Cardiac ventricle fibroblast (primary cell): ENCODE measurements around a stretch of chr13.

- RAMPAGE, long total RNA = no peak
These were observed 277 bp downstream of the COL4A1 start for GRCh38 chr13:110306831-110306928.

DNA sequence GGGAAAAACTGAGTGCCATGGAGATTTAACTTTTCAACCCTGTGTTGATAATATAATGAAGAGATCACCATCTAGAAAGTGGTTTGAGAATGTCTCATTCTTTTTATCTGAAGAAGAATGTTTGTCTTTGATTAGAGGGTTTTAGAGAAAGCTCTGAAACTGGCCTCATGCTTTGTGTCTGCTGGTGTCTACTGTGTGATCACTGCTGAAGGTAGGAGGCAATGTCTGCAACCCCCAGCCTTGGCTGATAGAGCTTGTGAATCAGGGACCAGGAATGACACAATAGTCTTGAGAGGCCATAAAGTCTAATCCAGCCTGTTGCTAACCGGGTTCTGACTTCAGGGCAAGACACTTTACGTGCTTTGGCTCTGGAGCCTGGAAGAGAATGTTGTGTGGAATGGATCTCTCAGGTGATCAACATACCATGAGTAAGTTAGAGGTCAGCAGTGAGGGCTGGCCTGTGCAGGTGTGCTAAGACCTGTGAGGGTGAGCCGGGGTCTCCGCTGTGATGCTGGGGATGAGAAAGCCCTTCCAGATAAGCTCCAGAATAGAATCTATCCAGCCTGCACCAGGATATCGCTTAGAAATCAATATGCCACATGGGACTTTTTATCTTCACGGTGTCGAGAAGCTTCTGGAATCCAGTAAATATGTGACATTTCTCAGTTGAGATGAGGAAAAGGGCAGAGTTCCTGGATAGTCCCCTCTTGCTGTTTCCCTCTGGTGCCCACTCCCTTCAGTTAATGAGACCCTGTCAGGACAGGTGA is 5.6 kb downstream of the COL4A2 start:
- RAMPAGE, long total RNA = no peak

GRCh38 chr13:110330520-110331054 is 23.5 kb downstream of the COL4A2 start:
- RAMPAGE, long total RNA = no peak

DNA sequence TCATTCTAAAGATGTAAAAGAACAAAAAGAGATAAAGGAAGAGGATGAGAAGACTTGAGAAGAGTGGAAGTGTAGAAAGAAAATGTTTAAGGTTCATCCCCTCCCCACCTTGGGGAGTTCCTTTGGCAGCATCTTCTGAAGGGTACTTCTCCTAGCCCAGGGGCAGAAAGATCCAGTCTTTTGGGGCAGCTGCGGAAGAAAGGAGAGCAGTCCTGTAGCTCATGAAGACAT is 33.3 kb downstream of the COL4A2 start:
- RAMPAGE, long total RNA = no peak

DNA sequence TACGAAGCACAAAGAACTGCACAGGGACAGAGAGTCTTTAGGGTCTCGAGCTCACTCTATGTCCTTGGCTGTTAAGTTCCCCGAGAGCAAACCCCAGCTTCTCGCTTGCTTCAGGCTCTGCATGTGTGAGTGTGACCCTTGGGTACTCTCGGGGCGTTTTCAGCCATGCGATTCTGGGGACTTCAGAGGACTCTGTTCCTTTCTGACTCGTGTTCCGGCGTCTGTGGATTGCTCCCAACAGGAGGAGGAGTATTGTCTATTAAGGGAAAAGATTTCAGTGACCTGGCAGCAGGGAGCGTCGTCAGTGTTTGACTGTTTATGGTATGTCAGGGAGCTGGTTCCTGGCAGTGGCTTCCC is 33.6 kb downstream of the COL4A2 start:
- RAMPAGE, long total RNA = no peak

DNA sequence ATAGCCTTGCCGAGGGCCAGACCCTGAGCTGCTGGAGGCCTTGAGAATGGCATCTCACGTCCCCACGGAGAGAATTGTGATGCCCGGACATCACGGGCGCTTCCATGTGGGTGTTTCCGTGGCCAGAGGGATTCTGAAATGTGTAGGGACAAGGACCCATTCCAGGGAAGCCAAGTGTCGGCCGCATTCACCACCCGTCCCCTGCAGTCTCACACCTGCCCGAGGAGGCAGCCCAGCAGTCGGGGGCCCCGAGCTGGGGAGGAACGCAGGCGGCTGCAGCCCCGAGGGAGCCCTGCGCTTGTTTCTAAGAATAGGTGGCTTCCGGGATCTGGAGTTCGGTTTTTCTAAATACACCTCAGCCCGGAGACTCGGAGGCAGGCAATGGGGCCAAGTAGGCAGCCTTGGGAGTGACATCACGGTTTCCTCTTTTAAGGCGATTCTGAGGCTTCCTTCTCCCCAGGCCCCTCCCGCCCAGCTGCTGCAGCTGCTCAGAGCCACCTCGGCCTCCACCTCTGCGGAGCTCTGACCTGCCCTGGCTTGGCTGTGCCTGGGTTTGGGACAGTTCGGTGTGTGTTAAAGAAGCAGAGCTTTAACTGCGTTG is 80.3 kb downstream of the COL4A2 start:
- RAMPAGE, long total RNA = no peak

GRCh38 chr13:110388609-110389232 is 81.6 kb downstream of the COL4A2 start:
- RAMPAGE, long total RNA = no peak

DNA sequence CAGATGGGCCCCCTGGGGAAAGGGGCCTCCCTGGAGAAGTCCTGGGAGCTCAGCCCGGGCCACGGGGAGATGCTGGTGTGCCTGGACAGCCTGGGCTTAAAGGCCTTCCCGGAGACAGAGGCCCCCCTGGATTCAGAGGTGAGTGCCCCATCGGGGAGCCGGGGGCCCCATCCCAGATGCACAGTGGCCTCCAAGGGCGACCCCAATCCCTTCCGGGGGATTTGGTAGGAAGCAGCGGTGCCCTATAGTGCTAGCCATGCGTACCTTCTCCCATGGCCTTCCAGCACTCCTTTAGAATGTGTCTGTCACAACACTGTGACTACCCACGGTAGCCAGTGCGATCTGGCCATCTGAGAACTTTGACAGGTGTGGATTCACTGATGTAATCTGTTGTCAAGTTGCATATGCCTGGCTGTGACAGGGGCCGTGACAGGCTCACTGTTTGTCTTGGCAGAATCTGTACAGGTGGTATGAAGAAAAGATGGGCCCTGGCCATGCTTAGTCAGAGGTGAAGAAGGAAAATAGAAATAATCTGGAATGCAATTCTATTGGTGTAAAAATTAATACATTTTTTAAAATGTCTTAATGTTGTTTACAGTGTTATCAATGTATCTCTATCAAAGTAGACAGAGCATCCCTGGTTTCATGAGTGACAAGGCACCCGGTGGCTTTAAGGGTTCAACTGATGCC is 88.4 kb downstream of the RAB20 start:
- RAMPAGE, long total RNA = no peak

- RAMPAGE, long total RNA = no peak
These were observed 55.2 kb downstream of the RAB20 start for GRCh38 chr13:110506279-110506793.

DNA sequence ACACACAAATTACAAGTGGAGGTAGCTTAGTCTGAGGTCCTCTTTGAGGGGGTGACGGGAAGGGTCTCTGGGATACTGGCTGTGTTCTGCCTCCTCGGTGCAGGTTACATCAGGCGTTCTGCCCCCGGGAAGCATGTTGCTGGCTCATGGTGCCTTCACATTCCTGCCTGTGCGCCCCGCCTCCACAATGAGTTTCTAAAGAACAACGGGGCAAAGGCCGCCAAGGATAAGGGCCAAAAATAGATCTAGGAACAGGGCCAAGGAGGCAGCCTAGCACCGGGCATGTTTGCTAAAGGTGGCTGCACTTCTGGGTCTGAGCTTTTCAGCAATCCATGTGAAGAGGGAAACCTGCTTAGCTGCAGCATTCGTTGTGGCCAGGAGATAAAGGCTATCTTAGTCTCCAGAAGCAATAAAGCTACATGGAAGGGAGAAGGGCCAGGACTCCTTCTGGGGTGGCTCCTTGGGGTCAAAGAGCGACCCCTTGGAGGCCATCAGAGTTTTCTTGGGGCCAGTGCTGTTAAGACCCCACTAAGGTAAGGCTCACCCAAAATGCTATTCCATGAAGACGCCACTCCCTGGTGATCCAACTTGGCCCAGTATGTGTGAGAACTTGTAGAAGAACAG is 54.3 kb downstream of the RAB20 start:
- RAMPAGE, long total RNA = no peak

- RAMPAGE, long total RNA = no peak
These were observed 29.9 kb downstream of the RAB20 start for GRCh38 chr13:110531386-110532179.

- RAMPAGE, long total RNA = no peak
These were observed 11.5 kb downstream of the RAB20 start for GRCh38 chr13:110549911-110550569.

DNA sequence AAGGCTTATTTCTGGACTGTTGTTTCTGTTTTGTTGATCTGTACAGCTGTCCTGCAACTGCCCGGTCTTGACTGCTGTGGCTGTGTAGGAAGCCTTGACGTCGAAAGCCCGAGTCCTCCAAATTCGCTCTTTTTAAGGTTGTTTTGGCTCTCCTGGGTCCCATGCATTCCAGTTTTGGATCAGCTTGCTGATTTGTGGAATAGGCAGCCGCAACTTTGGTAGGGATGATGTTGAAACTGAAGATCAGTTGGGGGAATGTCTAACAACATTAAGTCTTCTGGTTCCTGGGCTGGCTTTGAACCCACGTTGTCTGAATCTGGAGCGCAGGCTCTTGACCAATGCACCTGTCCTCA is 15.5 kb downstream of the NAXD start:
- RAMPAGE, long total RNA = no peak

DNA sequence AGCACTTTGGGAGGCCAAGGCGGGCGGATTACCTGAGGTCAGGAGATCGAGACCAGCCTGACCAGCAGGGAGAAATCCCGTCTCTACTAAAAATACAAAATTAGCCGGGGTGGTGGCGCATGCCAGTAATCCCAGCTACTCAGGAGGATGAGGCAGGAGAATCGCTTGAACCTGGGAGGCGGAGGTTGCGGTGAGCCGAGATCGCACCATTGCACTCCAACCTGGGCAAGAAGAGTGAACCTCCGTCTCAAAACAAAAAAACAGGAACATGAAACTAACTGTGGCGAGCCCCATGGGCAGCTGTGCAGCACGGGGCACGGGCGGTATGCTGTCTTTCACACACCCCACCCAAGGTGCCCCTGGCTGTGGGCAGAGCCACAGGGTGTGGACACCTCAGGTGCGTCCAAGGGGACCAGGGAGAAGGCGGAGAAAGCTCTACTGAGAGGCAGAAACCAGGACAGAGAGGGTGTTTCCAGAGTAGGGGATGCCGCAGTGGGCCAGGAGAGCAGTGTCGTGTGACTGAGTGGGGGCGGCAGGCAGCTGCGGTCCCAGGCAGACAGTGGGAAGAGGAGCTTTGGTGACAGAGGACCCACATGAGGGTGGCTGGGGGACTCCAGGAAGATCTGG is 29.9 kb downstream of the CARS2 start:
- RAMPAGE, long total RNA = no peak

DNA sequence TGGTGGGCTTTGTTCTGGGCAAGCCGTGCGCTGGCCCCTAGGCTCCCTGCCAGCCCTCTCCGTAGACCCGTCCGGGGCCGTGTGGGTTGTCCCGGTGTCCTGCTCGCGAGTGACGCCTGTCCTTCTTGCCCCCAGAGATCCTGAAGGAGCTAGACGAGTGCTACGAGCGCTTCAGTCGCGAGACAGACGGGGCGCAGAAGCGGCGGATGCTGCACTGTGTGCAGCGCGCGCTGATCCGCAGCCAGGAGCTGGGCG is 5.5 kb downstream of the ING1 start:
- RAMPAGE, long total RNA = no peak

DNA sequence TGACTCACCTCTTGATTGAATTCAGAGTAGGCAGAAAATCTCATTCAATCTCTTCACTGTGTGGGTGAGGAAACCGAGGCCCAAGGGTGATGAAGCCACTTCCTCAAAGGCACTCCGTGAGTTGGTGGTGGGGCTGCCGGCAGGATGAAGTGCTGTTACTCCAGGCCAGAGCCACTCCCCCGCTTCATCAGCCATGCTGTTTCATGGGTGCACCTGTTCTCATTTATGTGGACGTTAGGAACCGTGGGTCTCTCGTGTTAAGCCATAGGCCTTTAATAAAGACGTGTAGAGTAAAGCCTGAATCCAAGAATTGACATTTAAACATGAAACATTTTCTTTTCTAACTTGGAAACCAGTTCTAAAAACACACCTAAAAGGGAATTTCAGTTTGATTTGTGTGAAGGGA is 13.3 kb downstream of the ING1 start:
- RAMPAGE, long total RNA = no peak

DNA sequence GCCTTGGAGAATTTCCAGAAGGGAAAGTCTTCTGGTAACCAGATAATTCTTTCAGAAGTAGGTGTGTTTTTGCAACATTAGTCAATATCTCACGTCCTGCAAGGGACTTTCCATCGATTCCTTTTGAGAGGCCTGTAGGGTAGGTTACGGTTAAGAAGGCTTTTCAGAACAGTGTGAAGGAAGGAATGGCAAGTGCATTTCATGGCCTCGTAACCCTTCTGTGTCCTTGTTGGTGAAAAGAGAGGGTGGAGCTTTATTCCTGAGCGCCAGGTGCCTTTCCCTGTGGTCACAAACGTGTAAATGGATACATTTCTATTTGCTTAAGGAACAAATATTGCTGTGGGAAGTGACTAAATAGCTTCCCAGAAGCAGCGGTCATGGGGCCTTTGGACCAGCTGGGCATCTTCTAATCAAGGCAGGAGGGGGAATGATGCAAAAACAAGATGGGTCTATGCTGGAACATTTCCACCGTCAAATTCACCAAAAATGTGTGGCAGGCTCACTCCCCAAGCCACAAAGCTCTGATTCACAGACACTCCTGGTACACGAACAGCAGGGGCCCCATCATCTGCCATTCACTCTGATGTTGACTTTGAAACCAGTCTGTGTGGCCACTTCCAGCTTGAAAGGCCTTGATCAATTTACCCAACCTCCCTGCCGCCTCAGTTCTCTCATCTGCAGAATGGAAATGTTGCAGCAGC is 99.2 kb downstream of the ANKRD10 start:
- RAMPAGE, long total RNA = no peak

DNA sequence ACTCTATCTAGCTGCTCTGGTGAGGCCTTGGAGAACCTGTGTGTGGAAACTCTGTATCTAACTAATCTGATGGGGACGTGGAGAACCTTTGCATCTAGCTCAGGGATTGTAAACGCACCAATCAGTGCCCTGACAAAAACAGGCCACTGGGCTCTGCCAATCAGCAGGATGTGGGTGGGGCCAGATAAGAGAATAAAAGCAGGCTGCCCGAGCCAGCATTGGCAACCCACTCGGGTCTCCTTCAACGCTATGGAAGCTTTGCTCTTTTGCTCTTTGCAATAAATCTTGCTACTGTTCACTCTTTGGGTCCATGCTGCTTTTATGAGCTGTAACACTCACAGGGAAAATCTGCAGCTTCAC is 93.0 kb downstream of the ANKRD10 start:
- RAMPAGE, long total RNA = no peak

DNA sequence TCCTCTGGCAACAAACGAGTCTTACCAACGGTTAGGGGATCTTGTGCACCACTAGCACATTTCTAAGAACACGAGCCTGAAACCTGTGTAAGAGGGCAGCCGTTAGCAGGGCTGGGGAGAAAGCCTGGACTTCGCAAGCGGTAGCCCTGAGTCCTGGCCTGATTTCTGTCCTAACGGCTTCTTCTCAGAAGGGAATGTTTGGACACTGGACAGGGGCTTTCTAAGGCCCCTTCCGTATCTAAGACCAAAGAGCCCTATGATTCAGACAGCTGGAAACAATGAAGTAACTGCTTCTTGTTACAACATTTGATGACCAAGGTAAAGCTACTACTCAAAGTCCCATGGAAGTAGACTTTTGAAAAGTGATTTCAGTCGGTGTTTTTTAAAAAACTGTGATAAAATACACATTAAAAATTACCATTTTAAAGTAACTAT is 2.2 kb downstream of the ANKRD10 start:
- RAMPAGE, long total RNA = no peak

- RAMPAGE, long total RNA = no peak
These were observed 62.8 kb downstream of the ARHGEF7 start for GRCh38 chr13:111177767-111178373.